AG04450 (cell line): ENCODE data around the gene PCBD2.

DNA sequence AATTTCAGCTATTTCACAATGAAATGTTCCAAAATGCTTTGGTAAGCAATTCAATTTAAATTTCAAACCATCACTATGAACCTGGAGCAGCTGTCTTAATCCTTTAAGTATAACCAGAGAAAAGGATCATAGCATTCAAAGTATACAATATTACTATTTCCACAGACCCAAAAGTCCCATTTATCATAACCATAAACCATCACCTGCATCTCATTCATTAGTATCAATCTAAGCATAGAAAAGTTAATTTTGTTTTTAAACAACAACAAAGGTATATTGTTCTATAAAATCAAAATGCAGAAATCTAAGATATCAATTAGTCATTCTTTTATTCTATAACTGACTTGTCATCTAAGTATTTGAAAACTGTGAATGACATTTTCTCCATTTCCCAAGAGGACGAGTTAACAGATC, 29.9 kb downstream of the AFF4 start:
- CAGE, long polyA plus RNA: no peak
- RRBS: no CpG with 5 or more reads among the region's 1 CpG

- CAGE, long polyA plus RNA: no peak
- RRBS: no CpG with 5 or more reads among the region's 9 CpGs
Observed at GRCh38 chr5:132942239-132942720, 21.2 kb downstream of the AFF4 start.

GRCh38 chr5:133244036-133244856, 192.4 kb downstream of the HSPA4 start:
- CAGE, long polyA plus RNA: no peak
- RRBS: no CpG with 5 or more reads among the region's 9 CpGs

DNA sequence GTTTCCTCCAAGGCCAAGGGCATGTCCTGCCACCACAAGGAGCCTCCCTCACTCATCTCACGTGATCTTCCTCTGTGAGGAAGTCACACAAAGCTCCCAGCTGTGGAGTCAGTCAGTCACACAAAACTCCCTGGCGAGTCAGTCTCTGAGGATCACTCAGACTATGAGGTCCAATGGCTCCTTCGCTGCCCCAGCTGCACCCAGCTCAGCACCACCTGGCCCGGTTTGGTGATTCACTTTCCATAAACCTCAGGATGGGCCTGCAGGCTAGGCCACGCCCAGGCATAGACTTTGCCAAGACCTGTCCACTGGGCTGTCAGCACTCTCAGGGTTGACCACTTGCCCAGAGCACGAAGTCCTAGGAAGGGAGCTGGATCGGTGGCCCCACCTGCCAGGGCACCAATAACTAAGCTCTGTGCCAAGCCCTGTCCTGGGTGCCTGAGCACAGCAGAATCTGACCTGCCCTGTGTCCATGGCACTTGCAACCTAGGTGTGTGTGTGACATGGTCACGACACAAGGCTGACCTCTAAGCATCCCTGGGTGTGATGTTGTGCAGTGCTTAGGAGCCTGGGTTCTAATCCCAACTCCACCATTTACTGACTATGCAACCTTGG, 233.9 kb downstream of the HSPA4 start:
- CAGE, long polyA plus RNA: no peak
- RRBS: no CpG with 5 or more reads among the region's 8 CpGs

DNA sequence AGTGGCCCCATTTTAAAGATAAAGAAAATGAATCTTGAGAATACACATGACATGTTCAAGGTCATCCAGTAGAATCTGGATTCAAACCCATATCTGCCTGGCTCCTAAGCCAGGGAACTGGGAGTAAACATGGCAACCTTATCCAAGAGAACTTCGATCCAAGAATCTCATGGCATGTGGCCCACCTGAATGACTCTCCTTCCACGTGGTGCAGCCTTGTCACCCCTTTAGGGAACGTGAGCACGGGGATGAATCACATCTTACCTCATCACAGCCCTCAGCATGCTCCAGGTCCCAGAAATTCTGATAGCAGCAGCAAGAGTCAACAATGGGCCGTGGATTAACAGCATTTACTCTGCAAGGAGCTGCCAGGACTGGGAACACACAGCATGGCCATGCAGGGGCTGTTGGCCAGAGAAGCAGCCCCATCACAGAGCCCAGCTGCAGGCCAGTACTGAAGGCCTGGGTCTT, 150.5 kb downstream of the C5orf15 start:
- CAGE, long polyA plus RNA: no peak
- RRBS: no CpG with 5 or more reads among the region's 5 CpGs

DNA sequence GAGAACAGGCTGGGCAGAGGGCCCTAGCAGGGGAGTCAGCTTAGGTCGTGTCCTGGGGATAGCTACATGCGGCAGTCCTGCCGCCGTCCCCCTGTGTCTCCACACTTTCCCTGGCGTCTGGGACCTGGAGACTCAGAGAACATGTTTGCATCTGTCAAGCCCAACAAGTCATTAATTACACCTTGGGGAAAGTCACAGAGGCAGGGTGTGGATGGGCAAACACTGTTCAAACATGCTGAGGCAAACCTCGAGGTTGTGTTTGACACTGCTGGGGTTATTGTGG, 123.6 kb downstream of the C5orf15 start:
- CAGE, long polyA plus RNA: no peak
- RRBS: no CpG with 5 or more reads among the region's 6 CpGs

- CAGE, long polyA plus RNA: no peak
- RRBS: no CpG with 5 or more reads among the region's 4 CpGs
Observed at GRCh38 chr5:133935154-133935593, 33.3 kb downstream of the C5orf15 start.

GRCh38 chr5:133938825-133939400, 29.5 kb downstream of the C5orf15 start:
- CAGE, long polyA plus RNA: no peak
- RRBS: no CpG with 5 or more reads among the region's 3 CpGs

DNA sequence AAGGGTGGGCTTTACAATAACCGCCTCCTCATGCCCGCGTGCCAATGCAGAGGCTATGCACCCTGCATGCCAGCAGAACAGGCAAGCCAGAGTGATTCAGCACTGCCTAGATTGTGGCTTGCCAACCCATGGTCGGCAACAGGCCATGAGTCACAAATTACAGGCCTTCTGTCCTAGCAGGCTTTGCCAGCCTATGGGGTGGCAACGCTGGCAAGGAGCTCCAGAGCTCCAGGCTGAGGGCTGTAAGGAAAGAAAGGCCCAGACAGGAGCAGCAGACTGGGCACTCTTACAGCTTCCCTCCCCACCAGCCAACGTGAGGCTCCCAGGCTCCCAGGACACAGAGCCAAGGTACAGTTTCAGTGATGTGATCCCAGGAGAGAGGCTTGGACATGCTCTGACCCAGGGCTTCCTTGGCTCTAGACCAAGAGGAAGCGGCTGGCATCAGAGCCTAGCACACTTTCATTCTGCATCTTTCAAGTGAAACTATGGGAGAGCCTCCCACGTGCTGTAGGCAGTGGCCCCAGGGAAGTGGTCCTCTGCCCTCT, 54.2 kb upstream of the VDAC1 start:
- CAGE, long polyA plus RNA: no peak
- RRBS: no CpG with 5 or more reads among the region's 8 CpGs

GRCh38 chr5:134195121-134195671, 18.4 kb upstream of the SKP1 start:
- CAGE, long polyA plus RNA: no peak
- RRBS: no CpG with 5 or more reads among the region's 2 CpGs

DNA sequence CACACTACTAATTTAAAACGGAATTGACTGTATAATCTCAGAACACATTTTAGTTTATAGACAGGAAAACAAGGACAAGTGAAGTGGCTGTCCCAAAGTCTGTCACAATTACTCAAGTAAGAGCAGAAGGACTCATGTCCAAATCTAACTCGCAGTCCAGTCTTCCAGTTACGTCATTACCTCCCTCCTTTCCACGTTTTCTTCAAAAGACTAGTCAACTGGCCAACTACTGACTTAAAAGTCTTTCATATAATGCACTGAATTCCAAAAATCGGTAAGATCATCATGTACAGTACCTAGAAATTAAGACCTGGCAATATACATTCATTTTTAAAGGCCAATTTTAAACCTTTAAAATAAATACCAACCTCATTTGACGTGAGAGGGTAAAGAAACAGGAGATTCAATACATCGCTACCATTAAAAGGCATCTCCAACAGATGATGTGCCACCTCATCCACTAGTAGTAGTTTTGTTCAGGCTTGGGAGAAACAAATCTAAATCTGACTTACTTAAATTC, 1.9 kb downstream of the PPP2CA start:
- CAGE, long polyA plus RNA: no peak
- RRBS: no CpG with 5 or more reads among the region's 7 CpGs

GRCh38 chr5:134241963-134242535, 16.2 kb upstream of the PPP2CA start:
- CAGE, long polyA plus RNA: no peak
- RRBS: no CpG with 5 or more reads among the region's 4 CpGs

DNA sequence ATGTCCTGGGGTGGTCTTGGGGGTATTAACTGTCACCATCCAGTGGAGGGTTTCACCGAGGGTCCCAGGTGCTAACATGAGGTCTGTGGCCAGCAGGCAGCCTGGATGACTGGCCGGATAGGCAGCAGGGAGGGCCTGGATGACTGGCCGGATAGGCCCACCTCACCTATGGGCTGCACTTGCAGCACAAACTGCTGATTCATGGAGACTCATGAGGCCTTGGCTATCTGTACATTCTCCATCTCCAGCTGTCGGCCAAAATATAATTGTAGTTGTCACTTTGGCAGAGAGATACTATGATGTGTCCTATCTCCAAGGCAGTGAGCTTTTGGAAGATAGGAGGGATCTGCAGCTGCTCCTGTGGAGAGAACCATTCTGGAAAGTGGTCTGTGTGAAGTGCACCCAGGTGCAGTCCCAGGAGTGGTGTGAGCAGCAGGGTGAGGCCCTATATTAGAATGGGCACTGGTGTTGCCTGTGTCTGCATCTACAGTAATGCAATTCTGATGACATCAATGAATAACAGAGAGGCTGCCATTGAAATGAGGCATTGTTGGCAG, 26.3 kb upstream of the CDKN2AIPNL start:
- CAGE, long polyA plus RNA: no peak
- RRBS: no CpG with 5 or more reads among the region's 4 CpGs

- CAGE, long polyA plus RNA: no peak
- RRBS: no CpG with 5 or more reads among the region's 14 CpGs
Observed at GRCh38 chr5:134507379-134508014, 18.0 kb upstream of the JADE2 start.

DNA sequence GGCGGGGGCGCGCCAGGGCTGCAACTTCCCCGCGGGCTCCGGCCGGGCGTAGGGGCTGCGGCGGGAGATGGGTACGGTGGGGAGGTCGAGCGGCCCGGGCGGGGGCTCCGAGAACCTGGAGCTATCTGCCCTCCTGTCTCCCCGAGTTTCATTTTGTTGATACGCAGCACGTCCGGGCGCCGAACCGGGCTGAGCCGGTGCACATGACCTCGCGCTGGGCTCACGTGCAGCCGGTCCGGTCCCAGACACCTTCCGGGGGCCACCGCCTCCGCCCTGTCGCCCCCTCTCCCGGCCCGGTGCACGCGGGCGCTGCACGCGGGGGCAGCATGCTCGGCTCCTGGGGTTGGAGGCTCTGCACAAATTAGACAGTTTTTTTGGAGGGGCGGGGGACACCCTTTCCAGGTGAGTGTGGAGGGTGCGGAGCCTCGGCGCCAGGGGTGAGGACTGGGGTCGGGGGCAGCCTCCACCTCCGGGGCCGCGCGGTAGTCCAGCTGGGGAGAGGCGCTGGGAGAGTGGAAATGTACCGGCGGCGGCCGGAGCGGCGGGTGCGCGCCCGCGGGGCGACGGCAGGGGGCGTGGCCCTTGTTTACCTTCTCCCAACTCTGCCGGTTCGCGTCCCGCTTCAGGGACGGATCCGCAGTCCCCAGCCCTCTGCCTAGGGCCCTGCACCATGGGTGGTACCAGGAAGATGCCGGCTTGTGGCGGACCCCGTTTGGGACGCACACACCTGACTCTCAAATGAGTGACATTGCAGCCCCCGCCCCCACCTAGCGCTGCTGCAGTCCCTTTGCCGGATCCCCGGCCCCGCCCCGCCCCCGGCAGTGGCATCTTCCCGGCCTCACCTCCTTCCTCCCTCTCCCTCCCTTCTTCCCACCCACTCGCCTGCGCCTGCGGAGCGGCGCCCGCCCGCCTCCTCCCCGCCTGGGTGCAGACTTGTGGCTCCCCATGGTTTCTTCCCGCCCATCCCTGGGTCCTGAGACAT, 1.2 kb downstream of the JADE2 start:
- CAGE, long polyA plus RNA: no peak
- RRBS: 3% methylated on average over 48 of the region's 91 CpGs

DNA sequence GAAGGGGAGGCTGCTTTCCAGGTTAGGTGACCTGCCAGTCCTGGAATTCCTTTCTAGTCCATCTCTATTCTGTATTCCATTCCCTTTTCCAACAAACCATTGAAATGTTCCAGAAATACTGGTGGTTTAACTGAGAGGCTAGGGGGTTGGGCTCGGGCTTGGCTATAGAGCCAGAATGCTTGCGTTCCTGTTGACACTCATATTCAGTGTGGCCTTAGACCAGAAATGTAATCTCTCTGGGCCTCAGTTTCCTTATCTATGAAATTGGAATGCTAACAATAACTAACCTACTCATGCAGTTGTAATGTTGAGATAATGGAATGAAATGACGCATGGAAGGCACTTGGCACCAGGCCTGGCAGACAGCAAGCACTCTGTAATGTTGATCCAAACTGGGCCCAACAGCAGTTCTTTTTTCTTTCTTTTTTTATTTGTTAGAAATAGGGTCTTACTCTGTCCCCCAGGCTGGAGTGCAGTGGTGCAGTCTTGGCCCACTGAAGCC, 26.8 kb downstream of the JADE2 start:
- CAGE, long polyA plus RNA: no peak
- RRBS: no CpG with 5 or more reads among the region's 3 CpGs

DNA sequence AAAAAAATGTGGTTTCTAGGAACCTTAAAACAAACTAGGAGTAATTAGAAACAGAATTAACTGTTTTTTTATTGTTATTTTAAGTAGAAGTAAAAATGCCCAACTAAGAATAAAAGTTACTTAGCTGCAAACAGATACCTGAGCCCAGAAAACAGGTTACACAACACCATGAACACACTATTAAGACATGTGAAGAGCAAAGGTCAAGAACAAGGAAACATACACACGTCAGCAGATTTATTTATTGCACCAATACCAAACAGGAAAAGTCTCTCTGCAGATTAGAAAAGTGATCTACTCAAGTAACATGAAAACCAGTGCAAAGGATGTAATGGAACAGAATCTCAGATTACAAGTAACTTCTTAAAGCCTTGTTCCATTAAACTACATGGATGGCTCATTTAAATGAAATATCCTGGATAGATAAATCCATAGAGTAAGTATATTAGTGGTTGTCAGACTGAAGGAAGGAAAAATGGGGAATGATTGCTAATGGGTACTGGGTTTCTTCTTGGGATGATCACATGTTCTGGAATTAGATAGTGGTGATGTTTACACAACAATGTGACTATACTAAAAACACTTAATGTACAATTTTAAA, 6.2 kb downstream of the SAR1B start:
- CAGE, long polyA plus RNA: no peak
- RRBS: no CpG with 5 or more reads among the region's 1 CpG

DNA sequence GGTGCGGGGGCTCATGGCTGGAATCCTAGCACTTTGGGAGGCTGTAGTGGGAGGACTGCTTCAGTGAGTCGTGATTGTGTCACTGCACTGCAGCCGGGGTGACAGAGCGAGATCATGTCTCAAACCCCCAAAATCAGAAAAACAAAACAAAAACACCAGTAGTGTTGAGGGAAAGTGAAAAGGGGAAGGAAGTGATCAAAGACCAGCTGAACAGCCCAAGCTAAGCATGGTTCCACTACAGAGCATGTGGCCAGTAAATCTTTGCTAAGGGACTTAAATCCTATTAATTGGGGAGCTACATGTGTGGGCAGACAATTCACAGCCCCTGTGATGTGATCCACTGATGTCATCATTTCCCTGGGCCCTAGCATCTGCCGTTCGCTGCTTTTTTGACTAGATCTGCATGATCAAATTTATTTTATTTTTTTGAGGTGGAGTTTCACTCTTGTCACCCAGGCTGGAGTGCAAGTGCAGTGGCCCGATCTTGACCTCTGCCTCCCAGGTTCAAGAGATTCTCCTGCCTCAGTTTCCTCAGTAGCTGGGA, 2.7 kb upstream of the PCBD2 start:
- CAGE, long polyA plus RNA: no peak
- RRBS: no CpG with 5 or more reads among the region's 7 CpGs

DNA sequence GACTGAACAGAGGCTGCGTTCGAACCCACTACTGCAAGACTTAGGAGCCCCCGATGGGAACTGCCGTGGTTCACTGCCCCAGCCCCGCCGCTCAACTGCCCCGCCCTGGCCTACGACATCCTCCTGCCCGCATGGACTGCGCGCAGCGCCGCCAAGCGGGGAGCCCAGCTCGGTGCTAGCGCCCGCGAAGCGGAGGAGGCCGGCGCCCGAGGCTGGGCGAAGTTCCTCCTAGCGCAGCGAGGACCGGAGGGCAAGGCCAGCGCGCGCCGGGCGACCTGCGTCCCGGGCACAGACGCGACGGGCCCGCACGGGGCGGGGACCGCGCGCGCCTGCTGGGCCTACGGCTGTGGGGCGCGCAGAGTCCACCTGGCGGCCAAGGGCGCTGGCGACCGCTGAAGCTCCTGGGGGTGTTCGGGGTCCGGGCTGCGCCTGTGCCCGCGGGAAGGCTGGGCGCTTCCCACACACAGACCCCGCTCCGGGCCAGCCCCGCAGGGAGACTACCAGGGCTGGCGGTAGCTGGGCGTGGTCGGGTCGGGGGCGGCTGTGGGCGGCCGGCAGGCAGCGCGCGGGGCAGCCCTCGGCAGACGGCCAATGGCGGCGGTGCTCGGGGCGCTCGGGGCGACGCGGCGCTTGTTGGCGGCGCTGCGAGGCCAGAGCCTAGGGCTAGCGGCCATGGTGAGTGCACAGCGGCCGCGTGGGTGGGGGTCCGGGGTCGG, at the start of gene PCBD2:
Gene PCBD2, plus strand, starts transcription at position 583 of the 716 bp plus-strand sequence.
- CAGE, long polyA plus RNA: no peak
- RRBS: 2% methylated on average over 22 of the region's 89 CpGs

GRCh38 chr5:134964173-134965114, 3.3 kb upstream of the CATSPER3 start:
- CAGE, long polyA plus RNA: no peak
- RRBS: no CpG with 5 or more reads among the region's 12 CpGs